Hair follicle dermal papilla cell (primary cell): Measurements from ENCODE around the genes NXPE2, BUD13 and PCSK7.

DNA sequence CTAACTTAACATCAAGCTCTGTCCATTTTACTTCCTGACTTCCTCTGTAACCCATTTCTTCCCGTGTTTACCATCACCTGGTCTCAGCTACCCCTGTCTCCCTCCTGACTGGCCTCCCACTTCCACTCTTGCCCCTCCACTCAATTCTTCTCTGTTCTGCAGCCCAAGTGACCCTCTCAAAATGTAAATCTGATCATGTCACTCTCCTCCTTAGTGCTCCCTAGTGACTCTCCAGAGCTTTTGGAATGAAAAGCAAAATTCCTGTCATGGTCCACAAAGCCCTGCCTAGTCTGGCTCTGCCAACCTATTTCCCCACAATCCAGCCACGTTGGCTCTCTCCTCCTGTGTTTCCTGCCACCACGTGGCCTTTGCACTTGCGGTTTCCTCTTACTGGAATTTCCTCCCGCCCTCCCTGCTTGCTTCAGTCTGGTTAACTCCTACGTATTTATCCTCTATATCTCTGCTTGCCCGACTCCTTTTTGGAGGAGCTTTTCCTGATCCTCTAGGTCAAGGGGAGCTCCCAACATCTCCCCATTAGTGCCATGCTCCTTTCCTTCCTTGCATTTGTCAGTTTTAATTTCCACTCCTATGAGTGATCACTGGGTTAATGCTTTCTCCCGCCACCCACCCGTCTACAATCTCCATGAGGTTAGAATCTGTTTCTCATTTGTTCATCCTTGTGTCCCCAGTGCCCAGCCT, 11.3 kb downstream of the NNMT start:
- CAGE, long polyA plus RNA: no peak

DNA sequence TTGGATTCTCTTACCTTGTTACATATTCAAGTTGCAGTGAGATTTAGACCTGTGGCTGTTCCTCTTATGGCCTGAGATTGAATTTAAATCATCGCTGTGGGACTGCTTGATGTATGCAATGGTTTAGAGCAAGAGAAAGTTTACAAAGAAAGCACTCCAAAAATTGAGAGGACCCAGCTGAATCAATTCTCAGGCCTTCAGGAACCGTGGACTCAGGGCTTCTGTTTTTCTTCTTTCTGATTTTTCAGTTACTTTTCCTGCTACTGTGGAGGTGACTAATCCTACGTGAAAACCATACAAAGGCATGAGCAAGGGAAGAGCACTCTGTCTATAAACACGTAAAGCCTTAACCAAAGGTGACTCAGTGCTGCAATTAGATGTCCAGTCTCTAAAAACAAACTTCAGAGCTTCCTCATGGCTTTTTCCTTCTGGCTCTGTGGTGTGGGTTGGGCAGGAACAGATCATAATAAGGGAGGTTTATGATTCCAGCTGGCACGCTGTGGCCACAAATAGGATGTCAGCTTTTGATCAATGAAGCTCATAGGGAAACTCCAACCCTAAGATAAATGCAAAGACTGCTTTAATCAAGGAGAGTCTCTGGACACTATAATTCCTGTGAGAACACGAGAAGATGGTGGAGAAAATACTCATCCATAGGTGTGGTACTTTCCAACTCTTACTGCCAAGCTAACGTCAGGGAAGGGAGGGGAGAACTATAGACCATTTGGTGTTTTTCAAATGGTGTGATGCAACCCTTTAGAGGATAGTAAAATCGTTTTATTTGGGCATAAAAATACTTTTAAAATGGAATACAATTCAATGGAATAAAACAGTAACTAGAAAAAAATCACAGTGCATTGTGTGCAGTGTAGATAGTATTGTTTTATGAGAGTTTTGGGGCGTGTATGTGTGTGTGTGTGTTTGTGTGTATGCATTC, at the start of gene NXPE2:
TSS of gene NXPE2 (plus strand) at position 583 of the 937 bp plus-strand sequence.
- CAGE, long polyA plus RNA: no peak

GRCh38 chr11:115226439-115227011, 277.7 kb downstream of the CADM1 start:
- CAGE, long polyA plus RNA: no peak

- CAGE, long polyA plus RNA: no peak
Observed at GRCh38 chr11:115523934-115524333, 19.7 kb upstream of the CADM1 start.

GRCh38 chr11:115645671-115646350, 141.6 kb upstream of the CADM1 start:
- CAGE, long polyA plus RNA: no peak

DNA sequence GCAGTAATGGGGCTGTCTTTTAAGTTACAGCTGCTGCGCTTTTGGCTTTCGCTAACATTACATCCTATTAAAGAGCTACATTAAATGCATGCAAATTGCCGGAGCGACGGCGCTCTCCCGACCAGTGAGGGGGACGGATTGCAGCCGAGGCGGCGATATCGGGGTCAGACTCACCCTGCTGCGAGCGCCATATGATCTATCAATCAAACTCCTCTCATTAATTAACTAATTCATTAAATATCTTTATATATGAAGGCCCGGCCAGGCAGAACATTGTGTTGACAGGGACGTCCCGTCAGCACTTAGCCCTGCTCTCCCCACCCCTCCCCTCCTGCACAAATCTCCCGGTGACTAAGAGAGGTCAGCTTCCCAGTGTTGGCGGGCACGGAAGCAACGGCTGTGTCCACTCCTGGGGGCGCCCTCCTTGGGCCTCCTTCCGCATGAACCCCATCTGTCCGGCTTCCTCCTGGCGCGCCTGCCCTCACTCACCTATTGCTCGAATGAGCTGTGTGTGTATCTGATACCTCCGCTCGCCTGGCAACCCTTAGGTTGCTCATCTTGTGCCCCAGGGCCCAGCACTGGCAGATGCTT, 156.0 kb upstream of the CADM1 start:
- CAGE, long polyA plus RNA: no peak

GRCh38 chr11:115706765-115707048, 202.5 kb upstream of the CADM1 start:
- CAGE, long polyA plus RNA: no peak

DNA sequence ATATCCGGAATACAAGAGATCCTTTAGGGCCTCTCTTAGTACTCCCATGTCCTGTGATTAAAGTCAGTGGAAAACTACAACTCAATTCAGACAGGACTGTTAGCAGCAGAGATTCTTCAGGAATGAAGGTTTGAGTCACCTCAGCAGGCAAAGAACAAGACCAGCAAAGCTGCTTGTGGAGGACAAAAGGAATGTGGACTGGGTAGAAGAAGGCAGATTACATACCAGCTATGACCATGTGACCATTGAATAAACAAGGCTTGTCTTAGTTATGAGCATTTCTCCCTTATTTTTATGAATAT, 478.1 kb downstream of the BUD13 start:
- CAGE, long polyA plus RNA: no peak

- CAGE, long polyA plus RNA: no peak
Observed at GRCh38 chr11:116772361-116773460, at the start of gene BUD13. Gene BUD13 (minus strand): TSS chr11:116772987.

DNA sequence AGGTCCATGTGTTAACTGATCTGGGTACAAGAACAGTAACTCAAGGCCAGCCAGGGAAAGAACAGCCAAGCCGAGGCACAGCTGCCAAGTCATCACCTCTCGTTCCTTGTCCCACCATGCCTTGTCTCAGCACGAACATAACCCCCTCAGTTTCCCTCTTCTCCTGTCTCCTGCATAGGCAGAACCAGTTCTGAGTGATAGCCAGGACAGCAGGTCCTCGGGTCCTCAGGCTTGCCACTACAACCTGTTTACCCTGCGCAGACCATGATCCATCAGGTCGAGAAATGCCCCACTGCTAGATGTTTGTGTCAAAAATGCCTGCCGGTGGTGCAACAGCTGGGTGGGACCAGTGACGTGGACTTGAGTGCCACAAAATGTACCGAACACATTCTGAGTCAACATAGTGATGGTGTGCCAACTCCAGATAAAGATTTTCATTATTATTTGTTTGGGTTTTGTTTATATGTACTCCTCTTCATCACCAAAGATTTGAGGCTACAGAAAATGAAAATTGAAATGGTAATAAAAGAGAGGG, 14.3 kb downstream of the APOA4 start:
- CAGE, long polyA plus RNA: no peak

DNA sequence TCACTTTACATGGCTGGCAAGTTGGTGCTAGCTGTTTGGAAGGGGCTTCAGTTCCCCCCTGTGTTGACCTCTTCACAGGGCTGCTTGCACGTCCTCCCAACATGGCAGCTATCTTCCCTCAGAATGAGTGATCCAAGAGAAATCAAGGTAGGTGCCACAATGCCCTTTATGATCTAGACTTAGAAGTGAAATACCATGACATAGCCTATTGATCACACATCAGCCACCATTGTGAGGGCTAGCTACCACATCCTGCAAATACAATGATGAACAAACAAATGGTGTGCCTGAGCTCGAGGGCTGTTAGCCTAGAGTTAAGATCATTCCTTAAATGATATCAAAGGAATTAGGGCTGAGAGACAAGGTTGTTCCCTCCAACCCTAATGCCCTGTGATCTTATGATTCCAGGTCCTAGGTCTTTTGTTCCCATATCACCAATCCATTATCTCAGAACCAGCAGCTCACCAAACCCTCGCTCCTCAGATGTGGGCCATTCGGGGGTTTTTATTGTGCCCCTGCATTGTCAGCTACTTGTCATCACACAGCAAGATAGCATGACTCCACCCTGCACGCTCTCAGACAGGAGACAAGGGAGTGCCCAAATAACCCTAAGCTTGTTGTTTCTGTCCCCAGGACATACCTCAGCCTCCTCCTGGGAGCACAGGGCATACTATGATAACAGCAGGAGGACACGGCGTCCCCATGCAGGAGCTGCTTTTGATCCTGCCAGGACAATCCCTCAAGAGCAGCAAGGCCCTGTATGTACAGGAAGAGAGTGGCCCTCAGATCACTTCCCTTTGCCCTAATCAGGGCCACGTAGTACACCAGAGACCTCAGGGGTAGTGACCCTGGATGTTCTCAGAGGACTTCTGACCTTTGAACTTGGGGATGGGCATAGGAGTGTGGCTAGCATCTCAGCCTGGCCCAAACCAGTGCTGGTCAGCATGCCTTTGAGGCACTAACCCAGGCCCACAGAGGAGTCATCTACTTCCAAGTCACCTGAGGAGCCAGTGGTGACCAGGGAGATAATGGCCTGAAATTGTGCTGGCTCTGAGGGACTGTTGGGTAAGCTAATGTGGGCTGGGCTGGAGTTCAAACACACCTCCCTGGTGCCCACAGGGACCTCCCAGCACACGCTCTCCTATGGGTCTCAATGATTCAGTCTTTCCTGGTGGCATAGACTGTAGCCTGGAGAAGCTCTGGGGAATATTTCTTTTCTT, 9.4 kb downstream of the APOA4 start:
- CAGE, long polyA plus RNA: no peak

DNA sequence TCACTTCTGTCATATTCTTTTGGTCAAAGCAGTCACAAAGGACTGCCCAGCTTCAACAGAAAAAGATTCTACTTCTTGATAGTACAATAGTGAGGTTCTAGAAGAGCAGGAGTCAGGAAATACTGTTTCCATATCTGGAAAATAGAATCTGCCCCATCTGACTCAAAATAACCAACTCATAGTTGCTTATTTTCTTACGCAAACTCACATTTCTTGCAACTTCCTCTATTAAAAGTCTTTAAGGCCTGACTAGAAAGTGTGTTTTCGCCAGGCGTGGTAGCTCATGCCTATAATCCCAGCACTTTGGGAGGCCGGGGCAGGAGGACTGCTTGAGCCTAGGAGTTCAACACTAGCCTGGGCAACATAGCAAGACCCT, 116.8 kb downstream of the SIK3 start:
- CAGE, long polyA plus RNA: no peak

DNA sequence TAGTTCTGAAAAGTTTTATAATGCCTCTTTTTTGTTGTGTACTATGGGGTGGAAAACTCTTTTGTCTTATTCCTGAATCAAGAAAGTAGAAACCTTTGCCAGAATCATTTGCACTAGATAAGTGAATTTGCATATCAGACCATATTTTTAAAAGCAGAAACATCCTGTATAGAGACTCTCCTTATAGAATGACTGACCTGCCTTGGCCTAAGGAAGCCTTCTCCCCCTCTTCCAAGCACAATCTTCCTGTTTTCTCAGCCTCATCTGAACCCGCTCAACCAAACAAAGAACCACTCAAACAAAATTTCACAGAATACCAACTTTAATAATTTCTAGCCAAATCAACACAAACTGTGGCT, 60.3 kb downstream of the SIK3 start:
- CAGE, long polyA plus RNA: no peak

GRCh38 chr11:117196865-117197656, 2.1 kb upstream of the TAGLN start:
- CAGE, long polyA plus RNA: no peak

- CAGE, long polyA plus RNA: no peak
Observed at GRCh38 chr11:117199855-117200332, 724 bp downstream of the TAGLN start.

GRCh38 chr11:117200333-117200637, 1.1 kb downstream of the TAGLN start:
- CAGE, long polyA plus RNA: no peak

DNA sequence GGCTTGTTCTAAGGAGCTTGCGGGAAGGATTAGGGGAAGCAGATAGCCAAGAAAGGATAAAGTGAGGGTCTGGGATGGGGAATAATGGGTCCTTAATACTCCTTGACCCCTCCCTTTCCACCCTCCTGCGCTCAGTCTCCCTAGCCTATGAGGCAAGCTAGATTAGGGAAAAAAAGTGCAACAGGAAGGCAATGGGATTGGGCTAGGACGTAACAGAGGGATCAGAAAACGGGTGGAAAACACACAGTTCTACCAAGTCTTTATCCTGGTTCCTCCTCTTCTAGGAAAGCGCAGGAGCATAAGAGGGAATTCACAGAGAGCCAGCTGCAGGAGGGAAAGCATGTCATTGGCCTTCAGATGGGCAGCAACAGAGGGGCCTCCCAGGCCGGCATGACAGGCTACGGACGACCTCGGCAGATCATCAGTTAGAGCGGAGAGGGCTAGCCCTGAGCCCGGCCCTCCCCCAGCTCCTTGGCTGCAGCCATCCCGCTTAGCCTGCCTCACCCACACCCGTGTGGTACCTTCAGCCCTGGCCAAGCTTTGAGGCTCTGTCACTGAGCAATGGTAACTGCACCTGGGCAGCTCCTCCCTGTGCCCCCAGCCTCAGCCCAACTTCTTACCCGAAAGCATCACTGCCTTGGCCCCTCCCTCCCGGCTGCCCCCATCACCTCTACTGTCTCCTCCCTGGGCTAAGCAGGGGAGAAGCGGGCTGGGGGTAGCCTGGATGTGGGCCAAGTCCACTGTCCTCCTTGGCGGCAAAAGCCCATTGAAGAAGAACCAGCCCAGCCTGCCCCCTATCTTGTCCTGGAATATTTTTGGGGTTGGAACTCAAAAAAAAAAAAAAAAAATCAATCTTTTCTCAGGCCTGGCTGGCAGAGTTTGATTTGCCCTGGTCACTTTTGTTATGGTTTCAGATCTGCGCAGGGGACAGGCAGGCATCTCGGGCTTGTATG, 5.0 kb downstream of the TAGLN start:
- CAGE, long polyA plus RNA: no peak

DNA sequence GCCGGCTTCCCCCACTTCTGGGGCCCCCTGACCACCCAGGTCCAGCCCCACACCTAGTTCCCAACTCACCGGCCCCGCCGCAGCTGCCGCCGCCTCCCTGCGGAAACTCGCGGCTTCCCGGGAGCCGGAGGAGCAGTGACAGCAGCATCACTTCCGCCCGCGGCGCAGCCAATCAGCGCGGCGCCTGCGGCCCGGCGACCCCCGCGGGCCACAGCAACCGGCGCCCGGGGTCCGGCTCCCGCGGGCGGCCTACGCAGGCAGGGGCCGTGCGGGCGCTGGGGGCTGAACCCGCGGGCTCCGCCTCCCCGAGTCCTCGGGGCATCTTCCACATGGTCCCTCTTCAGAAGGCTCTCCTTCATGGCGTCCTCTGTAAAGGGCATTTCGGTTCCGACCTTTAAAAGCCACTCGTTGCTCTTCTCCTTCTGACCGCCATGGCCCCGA, at the start of gene PCSK7:
TSS of gene PCSK7 (minus strand) at position 116 of the 441 bp plus-strand sequence.
- CAGE, long polyA plus RNA: no peak

- CAGE, long polyA plus RNA: no peak
Observed at GRCh38 chr11:117842063-117842516, 17.5 kb upstream of the FXYD2 start.

GRCh38 chr11:117952902-117953440, 23.8 kb upstream of the TMPRSS13 start:
- CAGE, long polyA plus RNA: no peak